Bronchus (tissue), 1 donor: ENCODE measurements around the genes USP17L15, USP17L20, USP17L22, USP17L27, USP17L28 and USP17L29.

- PRO-cap: no peak
Observed at GRCh38 chr4:8409131-8409472, 31.4 kb downstream of the ACOX3 start.

DNA sequence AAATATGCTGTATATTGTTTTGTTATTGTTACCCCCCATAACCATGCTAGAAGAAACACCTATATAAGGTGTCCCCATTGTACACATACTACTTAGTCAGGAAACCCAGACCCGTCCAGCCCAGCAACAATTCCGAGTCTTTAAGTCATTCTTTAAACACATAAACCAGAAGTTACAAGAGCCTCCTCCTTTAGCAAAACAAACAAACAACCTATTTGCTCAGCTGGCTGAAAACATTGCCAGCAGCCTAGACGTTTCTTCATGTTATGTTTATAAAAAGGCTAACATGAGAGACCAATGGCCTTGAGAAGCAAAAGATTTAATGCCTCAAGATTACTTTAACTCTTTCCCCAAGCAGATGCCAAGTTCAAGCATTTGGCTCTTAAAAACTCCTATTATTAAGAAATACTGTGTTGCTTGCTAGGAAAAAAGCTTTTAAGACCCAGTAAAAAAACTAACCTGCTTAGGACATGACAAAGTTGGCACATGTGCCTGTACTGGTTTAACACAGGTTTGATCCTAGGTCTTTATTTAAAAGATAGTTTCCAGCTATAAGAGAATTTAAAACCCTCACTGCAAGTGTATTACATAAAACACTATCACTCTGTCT, 1.3 kb downstream of the ACOX3 start:
- PRO-cap: no peak

GRCh38 chr4:8451479-8452067, 11.0 kb downstream of the TRMT44 start:
- PRO-cap: no peak

DNA sequence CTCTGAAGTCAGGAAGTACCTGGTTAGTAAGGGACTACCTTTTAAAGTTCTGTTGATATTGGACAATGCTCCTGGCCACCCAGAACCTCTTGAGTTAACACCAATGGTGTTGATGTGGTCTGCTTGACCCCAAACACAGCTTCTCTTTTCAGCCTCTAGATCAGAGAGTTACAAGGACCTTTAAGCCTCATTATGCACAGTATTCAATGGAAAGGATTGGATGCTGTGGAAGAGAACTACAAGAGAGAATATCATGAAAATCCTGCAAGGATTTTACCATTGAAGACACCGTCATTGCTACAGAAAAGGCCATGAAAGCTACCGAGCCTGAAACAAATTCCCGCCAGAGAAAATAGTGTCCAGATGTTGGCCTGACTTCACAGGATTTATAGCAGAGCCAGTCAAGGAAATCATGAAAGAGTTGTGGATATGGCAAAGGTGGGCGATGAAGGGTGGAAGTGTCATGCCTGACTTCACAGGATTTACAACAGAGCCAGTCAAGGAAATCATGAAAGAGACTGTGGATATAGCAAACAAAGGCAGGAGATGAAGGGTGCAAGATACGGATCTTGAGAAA, 16.9 kb downstream of the TRMT44 start:
- PRO-cap: no peak

DNA sequence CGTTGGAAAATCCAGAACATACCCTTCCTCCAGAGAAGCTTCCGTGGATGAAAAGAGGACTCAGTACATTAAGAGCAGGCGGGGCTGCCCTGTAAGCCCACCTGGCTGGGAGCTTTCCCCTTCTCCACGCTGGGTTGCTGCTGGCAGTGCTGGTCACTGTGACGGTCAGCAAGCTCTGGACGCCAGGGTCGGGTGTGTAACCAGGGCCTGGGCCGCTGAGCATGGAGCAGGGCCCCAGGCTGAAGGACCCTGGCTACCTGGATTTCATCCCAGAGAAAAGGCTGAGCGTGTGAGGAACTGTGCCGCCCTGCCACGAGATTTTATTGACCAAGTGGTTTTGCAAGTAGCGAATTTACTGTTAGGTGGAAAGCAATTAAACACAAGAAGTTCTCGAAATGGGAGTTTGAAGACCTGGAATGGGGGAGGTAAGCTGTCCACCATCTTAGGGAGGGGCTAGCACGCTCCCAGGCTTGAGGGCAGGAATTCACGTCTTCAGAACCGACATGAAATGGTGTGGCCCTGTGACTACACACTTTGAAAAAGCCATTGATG, 27.4 kb downstream of the TRMT44 start:
- PRO-cap: no peak

GRCh38 chr4:8534174-8534651, 46.0 kb upstream of the GPR78 start:
- PRO-cap: bidirectional peak, plus-strand start at chr4:8534462, minus-strand start at chr4:8534324

GRCh38 chr4:8610954-8611773, 18.6 kb downstream of the CPZ start:
- PRO-cap: no peak

GRCh38 chr4:8956178-8956597, 84.5 kb upstream of the HMX1 start:
- PRO-cap: no peak

GRCh38 chr4:9102424-9102887, 67.8 kb upstream of the FAM90A26 start:
- PRO-cap: no peak

DNA sequence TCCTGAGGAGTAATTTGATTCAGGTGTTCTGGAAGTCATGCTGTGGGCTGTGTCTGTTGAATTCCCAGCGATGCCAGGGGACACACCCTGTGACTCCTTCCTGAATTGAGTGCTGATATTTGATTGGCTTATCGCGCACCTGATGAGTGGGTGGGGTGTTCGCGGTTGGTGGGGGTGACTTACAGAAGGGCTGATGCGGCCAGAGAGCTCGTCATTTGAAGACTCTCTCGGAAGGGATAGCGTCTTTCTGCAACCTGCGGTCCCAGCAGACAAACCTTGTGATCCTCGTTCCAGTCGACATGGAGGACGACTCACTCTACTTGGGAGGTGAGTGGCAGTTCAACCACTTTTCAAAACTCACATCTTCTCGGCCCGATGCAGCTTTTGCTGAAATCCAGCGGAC, at the start of gene USP17L15:
Gene USP17L15, plus strand, starts transcription at position 300 of the 403 bp plus-strand sequence.
- PRO-cap: no peak

DNA sequence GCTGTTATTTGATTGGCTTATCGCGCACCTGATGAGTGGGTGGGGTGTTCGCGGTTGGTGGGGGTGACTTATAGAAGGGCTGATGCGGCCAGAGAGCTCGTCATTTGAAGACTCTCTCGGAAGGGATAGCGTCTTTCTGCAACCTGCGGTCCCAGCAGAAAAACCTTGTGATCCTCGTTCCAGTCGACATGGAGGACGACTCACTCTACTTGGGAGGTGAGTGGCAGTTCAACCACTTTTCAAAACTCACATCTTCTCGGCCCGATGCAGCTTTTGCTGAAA, at the start of gene USP17L20:
Gene USP17L20, plus strand, starts transcription at position 189 of the 282 bp plus-strand sequence.
- PRO-cap: no peak

- PRO-cap: no peak
Observed at GRCh38 chr4:9267283-9267902, at the start of gene USP17L22. USP17L22 (plus strand) TSS chr4:9267619.

- PRO-cap: no peak
Observed at GRCh38 chr4:9343975-9344425, at the start of gene USP17L27. USP17L27 (plus strand) TSS chr4:9344148.

DNA sequence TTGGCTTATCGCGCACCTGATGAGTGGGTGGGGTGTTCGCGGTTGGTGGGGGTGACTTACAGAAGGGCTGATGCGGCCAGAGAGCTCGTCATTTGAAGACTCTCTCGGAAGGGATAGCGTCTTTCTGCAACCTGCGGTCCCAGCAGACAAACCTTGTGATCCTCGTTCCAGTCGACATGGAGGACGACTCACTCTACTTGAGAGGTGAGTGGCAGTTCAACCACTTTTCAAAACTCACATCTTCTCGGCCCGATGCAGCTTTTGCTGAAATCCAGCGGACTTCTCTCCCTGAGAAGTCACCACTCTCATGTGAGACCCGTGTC, at the start of gene USP17L28:
Gene USP17L28, plus strand, starts transcription at position 177 of the 323 bp plus-strand sequence.
- PRO-cap: no peak

DNA sequence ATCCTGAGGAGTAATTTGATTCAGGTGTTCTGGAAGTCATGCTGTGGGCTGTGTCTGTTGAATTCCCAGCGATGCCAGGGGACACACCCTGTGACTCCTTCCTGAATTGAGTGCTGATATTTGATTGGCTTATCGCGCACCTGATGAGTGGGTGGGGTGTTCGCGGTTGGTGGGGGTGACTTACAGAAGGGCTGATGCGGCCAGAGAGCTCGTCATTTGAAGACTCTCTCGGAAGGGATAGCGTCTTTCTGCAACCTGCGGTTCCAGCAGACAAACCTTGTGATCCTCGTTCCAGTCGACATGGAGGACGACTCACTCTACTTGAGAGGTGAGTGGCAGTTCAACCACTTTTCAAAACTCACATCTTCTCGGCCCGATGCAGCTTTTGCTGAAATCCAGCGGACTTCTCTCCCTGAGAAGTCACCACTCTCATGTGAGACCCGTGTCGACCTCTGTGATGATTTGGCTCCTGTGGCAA, at the start of gene USP17L29:
Gene USP17L29, plus strand, starts transcription at position 301 of the 478 bp plus-strand sequence.
- PRO-cap: no peak

GRCh38 chr4:10022362-10022744, 1.1 kb upstream of the SLC2A9 start:
- PRO-cap: no peak

DNA sequence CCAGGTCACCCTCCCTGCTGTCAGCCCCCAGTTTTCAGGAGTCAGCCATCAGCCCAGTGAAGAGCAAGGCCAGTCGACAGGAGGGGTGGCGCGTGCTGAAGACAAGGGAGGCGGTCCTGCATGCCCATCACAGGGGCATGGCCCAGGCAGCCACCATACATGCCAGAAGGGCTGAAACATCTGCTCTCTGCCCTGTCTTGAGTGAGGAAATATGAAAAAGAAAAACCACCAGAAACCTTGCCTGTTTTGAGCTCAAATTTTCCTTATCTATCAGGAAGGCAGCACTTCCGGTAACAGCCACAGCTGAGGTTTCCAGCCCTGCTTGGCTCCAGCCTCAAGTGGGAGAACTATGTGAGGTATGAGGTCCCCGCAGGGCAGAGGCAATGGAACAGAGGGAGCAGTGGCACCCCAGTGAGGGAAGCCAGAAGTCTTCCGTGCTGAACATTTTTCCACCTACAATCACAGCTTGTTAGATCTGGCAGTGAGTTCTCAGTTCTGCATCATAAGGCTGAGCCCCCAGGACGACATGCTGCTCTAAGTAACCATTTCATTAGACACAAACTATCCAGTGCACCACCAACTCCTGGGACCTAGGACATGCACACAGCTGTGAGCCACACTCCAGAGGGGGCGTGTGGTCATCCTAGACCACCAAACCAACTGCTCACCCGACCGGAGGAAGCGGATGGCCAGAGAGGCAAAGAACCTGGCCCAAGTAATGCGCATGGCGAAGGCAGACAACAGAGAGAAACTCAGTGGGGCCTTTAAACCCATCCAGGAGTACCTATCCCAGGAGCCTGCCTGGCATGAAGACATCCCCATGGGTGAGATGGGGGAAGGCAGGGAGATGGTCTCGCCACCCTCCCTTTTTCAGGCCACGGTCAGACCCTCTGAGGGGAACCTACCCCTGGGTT, 22.7 kb downstream of the WDR1 start:
- PRO-cap: no peak

DNA sequence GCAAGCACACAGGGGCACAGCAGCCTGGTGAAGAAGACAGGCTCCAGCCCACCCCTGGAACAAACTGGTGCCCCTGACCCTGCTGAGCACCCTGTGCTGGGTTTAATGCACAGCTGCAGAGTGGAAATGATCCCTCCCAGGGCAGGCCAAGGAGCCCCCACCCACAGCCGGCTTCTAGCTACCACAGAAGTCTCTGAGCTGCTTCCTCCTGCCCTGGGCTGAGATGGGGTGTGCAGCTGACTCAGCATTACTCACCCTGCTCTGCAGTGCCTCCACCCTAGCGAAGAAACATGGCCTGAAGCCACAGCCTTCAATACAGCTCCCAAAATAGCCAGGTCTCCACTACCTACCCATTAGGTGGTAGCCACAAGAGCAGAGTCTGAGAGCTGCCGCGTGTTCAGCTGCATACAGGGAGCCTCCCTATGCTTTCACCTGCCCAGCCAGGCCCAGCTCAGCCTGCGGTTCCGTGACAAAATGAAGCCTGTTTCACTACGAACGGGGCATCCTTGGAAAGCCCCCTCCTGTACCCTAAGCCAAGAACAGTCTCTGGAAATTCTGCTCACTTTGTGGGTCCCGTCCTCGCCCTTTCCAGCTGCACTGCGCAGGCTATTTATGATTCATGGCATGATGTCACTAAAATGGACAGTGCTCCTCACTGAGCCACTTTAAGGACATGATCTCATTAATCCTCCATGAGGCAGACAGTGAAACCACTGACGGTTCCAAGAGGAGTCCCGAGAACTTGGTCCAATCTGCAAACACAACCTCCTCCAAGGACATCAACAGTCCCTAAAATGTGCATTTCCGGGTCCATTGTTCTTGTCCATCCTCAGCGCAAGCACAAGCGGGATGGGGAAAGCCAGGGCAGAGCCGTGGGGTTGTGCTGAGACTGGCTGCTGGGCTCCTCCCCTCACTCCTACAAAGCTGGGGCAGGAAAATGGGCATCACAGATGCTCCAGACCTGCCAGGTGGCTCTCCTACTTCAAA, 20.2 kb downstream of the WDR1 start:
- PRO-cap: no peak

GRCh38 chr4:10121426-10122118, 5.0 kb upstream of the WDR1 start:
- PRO-cap: no peak

- PRO-cap: no peak
Observed at GRCh38 chr4:10160296-10160551, 43.6 kb upstream of the WDR1 start.